ENCODE measurements around the genes GRPR and KLHL34.

DNA sequence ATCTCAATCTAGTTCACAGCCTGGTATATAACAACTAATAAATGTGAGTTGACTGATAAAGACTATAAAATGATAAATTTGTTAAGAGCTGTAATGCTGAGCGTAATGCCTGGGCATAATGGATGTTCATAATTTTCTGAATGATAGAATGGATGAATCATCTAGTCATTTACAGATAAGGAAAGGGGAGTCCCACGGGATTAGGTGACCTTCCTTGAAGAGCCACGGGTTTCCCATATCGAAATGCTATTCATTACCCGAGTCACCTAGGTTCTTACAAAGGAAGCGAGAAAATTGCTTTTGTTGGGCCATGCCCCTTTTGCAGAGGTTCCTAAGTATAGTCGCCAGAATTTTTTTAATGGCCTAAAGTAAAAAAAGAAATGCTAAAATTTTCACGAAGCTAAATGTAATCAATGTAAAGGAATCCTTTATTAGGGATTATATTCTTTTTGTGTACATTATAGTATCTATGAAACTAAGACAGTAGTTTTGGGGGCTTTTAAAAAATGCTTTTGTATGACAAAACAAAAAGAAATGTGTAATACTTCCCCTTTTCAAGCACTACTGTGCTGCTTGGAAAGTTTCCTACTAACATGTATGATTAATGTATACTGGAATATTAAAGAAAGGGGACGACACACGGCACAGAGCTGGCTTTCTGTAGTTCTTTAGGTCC lies 1.3 kb upstream of the AP1S2 start:
- RRBS, 2 experiments, result no CpG with 5 or more reads among the region's 10 CpGs

- RRBS, 2 experiments, result no CpG with 5 or more reads among the region's 6 CpGs
Measured at GRCh38 chrX:16123170-16123791, at the start of gene GRPR. GRPR (plus strand) TSS chrX:16123565.

- RRBS, 2 experiments, result no CpG with 5 or more reads among the region's 4 CpGs
Measured at GRCh38 chrX:16528471-16528855, 121.5 kb upstream of the S100G start.

DNA sequence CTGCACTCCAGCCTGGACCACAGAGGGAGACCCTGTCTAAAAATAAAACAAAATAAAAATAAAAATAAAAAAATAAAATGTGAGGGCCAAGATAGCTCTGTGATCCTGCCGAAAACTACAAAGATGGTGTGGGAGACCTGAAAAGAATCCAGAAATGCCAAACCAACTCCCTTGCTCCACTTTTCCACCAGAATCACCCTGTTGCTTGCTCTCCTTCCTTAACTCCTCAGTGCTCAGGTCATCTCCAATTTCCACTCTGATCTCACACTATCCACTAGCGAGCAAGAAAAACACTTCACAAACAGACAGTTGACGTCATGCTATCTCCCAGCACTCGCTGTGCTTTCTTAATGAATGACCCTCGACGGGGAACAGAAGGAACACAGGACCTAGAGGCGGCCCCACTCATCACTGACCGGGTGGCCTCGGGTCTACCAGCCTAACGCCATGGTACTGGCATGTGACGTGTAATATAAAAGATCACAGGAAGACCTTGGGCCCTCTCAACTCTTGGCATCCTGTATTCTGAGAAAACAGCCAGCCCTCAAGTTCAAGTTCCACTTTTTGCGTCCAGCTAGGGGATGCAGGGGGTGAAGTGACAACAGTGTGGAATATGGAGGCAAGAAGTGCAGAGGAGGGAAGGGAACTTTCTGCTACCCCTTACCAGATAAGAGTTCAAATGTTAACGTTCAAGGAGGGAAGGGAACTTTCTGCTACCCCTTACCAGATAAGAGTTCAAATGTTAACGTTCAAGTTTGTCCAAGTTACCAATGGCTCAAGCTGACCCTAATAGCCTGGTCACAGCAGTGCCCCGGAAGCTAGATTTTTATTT lies 5.1 kb downstream of the S100G start:
- RRBS, 2 experiments, result no CpG with 5 or more reads among the region's 15 CpGs

DNA sequence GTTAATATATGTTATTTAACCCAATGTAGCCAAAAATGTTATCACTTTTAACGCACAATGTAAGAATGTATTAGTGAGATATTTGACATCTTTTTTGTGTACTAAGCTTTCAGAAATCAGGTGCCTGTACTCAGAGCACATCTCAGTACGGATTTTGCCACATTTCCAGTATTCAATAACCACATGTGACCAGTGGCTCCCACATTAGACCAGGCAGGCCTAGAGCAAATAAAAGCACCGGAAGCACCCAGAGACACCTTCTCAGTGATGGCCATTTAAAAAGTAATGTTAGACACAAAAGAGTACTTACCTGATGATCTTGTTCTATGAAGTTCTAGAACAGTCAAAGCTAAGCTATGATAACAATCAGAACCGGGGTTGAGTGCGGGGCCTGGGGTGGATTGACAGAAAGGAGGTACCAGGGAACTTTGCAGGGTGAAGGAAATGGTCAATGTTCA lies 1.2 kb downstream of the CTPS2 start:
- RRBS, 2 experiments, result 40% methylated on average over 1 of the region's 5 CpGs; no CpG with 5 or more reads in 1 of the 2 experiments

GRCh38 chrX:17376695-17377047 lies 1.7 kb downstream of the NHS start:
- RRBS, 2 experiments, result 69 to 74% methylated on average over 4 of the region's 18 CpGs

DNA sequence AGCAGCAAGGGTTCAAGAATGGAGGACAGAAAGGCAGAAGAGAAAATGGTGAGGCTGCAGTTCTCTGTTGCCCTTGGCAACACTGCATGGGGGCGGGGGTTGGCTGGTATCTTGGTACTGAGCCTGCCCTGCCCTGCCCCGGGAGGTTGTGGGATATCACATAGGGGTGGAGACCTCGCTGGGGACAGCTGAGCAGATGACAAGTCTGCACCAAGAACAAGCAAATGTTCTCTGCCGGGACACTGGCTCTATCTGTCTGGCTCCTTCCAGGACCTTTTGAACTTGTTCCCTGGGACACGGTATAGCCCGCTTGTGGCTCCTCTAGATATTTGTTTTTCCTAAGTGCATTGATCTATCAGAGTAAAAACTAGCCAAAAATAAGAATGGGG lies 39.9 kb downstream of the NHS start:
- RRBS, 2 experiments, result 10 to 20% methylated on average over 2 of the region's 6 CpGs

DNA sequence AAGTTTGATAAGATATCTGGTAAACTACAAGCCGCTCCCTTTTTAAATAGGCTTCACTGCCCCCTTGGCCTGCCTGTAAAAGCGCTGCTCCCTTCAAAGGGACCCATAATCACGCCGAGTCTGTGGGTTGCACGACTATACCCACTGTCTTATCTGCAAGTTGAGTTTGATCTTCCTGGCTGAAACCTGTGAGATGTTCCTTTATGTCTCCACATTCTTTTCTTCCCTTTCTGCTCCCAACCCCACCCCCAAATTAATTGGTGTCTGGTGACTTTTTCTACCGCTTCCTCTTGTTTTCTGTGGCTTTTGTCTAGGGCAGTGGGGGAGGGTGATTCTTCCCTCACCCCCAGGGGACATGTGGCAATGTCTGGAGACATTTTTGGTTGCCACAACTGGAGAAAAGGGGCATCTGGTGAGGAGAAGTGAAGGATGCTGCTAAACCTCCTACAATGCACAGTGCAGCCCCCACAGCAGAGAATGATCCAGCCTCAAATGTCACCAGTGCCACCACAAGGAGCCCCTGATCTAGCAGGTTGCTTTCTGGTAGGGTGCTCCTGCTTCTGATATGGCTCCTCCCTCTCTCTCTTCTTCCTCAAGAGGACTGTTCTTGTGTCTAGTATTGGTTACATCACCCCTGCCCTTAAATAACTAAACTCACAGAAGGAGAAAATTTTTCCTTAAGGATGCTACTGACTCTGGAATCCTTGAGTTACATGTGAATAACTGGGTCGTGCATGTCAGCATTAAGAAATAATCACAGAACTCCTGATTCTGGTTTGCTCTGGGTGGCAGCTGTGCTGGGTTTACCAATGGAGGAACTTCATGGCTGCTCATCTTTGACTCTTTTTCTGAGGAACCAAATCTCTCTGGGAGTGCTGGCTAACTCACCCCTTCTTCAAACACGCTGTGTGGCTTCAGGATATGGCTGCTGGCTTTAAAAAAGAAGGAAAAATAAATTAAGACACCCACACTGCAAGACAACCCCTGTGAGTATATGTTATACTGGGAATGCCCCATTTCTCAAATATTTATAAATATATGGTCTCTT lies 153.1 kb downstream of the NHS start:
- RRBS, 2 experiments, result no CpG with 5 or more reads among the region's 8 CpGs

GRCh38 chrX:18424948-18425476 lies 396 bp upstream of the CDKL5 start:
- RRBS, 2 experiments, result under 1 to 2% methylated on average over 5 to 10 of the region's 43 CpGs

DNA sequence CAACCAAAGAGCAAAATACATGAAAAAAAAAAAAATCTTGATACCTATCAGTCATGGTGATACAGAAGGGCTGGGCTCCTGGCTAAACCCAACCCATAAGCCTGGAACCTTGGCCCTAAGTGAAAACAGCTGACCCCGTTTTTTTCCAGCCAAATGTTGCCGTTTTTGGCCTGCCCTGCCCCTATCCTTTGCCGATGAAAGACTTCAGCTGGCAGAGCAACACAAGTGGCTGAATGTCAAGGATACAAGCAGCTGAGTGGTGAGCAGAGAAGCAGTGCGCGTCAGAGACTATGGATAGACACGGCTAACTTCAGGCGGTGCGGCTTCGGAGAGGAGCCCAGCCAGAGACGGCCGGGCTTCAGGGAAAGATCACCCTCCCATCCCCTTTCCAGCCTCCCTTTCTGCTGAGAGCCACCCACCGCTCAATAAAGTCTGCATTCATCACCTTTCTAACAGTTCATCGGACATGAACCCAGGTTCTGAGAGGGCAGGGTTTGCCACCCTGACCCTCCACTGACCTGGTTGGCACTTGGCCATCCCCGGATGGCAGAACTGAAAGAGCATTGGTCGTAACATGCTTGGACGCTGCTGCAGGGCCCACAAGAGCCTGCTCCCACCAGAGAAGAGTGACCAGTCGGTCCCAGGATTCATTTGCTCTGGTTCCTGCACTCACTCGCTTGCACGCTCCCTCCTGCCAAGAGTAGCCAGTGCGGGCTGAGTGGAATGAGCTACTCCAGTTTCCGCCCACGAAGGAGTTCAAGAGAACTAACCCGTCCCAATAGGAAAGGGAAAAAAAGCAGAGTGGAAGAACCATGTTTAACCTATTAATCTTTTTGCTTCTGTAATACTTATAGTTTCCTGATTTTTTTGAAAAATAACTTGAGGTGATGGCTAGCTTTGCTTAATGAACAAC lies 125.8 kb downstream of the PPEF1 start:
- RRBS, 2 experiments, result no CpG with 5 or more reads among the region's 23 CpGs

DNA sequence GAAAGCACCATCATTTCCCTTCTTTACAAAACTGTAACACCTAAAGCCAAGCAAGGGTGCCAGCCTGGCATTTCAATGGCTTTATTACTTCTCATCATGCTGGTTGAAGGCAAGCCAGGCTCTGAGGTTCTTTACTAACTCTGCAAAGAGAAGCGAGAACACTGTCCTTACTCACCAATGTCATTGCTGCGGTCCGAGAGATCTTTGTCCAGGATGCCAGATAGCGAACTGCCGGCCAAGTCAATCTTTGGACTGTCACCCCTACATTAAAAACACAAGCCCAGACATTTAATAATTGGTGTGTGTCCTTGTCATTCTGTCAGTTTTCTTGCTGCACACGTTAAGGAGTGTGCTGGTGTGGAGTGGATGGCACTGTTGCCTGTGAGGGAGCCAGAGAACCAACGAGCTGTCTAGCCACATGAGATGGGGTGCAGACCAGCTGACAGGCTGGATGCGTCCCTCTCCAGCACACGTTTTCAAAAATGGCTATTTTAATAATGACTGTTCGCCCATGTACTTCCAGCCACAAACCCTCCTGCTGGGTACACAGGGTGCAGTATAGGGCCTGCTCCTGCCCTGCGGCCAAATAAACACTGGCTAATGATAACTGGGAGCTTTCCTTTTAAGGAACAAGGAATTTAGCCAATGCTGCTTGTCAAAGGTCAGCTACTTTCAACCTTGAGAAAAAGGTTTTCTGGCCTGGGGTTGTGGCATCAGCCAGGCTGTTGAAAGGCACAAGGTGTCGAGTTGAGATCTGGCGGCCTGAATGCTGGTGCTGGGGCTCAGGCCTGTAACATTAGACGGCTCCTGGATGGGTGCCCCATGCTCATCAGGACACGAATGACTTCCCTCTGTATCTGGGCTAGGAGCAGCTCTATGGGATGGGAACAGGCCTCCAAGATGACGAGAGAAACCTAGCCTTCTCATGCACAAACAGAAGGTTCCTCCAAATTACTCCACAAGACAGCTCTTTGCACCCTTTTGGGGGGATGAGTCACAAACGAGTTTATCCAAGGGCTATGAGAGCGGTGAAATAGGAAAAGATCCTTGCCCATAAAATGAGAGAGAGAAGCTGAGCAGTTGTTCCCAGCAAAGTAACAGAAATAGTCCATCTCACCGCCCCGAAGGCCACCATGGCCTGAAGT lies 54.0 kb upstream of the MAP3K15 start:
- RRBS, 2 experiments, result no CpG with 5 or more reads among the region's 20 CpGs

DNA sequence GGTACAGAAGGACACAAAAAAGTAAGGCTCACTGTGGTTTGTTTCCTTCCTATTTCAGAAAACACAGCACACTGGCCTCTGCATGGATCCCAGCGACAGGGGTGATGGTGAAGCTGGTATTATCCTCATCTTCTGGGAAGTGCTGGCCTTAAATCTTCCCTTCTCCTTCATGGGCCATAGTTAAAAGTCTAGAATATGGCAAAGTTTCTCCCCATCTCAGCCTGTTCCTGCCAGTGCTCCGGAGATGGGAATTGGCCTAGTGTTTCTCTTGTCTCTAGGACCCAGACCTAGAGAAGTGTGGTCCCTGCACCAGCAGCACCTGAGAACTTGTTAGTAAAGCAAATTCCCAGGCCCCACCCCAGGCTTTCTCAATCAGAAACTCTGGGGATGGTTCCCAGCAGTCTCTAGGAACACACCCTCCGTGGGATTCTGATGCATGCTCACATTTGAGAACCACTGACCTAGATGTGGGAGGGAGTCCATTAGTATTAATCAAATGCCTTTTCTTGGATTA lies 132.2 kb upstream of the MAP3K15 start:
- RRBS, 2 experiments, result no CpG with 5 or more reads among the region's 3 CpGs

- RRBS, 2 experiments, result no CpG with 5 or more reads among the region's 8 CpGs
Measured at GRCh38 chrX:19946197-19946510, 44.7 kb downstream of the BCLAF3 start.

DNA sequence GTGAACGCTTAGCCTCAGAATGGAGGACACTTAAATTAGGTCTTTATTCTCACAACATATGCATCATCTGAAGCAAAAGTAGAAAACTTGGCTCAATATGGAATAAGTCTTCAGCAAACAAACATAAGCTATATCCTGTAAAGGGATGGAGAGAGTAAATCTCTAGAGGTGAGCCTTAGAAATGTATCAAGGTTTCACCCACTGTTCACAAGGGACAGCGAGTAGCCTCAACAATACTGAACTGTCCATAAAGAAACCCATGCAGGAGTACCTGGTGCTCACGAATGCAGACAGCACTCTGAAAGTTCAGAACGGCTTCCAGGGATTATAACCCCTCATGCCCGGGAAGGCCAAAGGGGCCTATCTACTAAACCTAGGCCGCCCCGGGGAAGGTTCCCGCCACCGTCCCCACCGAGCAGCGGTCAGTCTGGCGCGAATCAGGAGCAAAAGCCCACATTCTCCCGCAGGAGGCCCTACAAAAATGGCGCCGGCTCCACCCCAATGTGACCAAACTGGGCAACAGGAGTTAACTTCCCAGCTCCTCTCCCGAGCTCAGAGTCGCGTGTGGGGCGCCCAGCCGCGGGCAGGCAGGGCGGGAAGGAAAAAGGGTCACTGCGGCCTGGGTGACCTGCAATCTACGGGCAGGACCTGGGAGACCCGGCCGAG lies 580 bp downstream of the EIF1AX start:
- RRBS, 2 experiments, result 0 to under 1% methylated on average over 7 of the region's 27 CpGs

GRCh38 chrX:20251101-20251476 lies 15.6 kb downstream of the RPS6KA3 start:
- RRBS, 2 experiments, result no CpG with 5 or more reads among the region's 6 CpGs

- RRBS, 2 experiments, result under 1 to 2% methylated on average over 13 of the region's 39 CpGs
Measured at GRCh38 chrX:20265106-20265955, 1.4 kb downstream of the RPS6KA3 start.

GRCh38 chrX:20375014-20375633 lies 108.4 kb upstream of the RPS6KA3 start:
- RRBS, 2 experiments, result no CpG with 5 or more reads among the region's 5 CpGs

DNA sequence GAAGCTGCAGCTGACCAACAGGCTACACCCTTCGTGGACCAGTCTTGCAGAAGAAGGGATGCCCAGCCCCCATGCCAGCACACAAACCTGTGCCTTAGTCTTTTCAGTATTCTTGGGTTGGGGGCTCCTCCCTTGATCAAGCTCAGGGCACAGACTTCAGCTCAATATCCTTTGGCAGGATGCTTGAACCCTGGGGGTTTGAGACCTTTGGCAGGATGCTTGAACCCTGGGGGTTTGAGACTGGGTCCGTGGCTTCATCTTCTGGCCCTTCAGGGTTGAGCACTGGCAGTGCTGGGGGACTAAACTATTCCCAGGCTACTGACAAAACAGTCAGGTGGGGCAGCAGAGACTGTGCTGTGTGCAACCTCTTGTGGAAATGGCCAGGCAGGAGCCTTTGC lies 535.3 kb upstream of the CNKSR2 start:
- RRBS, 2 experiments, result no CpG with 5 or more reads among the region's 2 CpGs

DNA sequence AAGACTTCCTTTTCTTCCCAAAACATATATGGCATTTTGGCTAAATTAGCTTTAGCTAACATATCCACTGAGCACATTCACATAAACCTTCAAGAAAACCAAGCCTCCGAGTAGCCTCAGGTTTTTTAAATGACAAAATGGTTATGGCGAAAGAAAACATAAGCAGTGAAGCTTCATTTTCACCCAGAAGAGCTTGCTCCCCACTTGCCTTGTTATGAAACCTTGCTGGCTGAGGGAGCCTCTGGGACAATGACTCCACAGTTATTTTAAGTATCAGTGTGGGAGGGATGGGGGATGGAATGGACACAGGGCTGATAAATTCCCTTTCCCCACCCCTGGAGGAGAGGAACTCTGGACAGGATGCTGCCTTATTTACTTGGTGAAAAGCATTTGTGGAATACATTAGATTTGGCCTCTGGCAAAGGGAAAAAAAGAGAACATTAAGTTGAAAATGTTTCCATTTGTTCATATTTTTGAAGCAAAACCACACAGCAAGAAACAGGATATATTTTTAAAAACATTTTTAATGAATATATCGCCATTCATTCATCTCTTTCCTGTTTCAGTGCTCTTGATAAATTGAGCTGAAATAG lies 220.7 kb upstream of the CNKSR2 start:
- RRBS, 2 experiments, result no CpG with 5 or more reads among the region's 3 CpGs

DNA sequence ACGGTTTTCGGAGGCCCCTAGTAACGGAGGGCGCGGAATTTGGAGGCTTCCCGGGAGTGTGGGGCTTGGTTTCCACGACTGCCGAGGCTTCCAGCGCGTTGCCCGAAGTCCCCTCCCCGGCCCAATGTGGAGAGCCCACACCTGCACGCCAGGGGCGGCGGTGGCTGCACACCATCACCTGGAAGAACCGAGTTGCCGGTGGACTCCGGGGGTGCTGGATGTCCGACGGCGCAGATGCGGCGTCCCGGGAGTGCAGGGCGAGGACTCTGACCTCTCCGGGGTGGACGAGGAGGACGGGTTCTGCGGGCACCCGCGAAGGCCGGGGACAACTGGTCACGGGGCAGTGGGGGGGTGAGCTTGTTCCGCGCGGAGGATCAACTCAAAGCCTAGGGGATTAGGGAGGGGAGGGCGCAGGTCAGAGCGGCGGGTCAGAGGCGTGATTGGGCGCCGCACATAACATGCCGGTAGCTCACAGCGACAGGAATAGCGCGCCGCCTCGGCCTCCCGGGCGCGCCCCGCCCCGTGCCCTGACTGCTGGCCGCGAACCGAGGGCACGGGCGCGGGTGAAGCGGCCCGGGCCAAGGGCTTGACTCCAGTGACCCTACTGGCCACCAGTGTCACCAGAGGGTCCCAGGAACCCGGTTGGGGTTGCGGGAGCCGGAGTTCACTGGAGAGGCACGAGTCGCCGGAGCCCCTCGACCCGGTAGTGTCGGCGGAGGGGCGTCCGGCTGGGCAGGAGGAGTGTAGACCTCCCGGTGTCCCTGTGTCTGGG lies at the start of gene KLHL34:
KLHL34 (minus strand) TSS at position 331 of the 772 bp plus-strand sequence.
- RRBS, 2 experiments, result 74 to 79% methylated on average over 44 of the region's 74 CpGs

All from LNCaP clone FGC (cell line).